Tibial artery (tissue), 1 donor: ENCODE measurements around a stretch of chr5.

GRCh38 chr5:93599424-93599775 is 16.4 kb downstream of the NR2F1 start:
- PRO-cap = no peak

- PRO-cap = no peak
Observed at GRCh38 chr5:93607265-93607754, 24.3 kb downstream of the NR2F1 start.

- PRO-cap = no peak
Observed at GRCh38 chr5:94095497-94096273, 15.8 kb downstream of the FAM172A start.

GRCh38 chr5:94912617-94913041 is 294.2 kb downstream of the SLF1 start:
- PRO-cap = no peak

DNA sequence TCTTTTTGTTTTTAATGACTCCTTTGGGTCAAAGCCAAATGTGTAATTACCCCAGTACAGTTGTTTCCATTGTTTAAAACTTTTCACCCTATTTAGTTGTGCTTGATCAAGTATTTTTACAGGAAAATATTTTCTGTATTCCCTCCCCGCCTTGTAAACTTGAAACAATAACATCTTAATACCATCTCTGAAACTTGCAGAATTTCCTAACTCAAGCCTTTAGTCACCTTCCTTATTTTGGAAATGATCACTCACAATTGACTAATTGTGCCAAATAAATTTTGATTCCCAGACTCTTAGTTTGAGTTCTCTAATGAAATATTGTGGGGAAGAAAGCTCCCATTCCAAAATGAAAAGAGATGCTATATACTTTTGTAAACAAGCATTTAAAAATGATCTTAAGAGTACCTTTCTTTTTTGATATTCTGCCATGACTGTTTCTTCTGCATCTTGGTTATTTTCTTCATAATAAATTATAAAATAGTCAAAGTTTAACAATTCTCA is 208.0 kb downstream of the MCTP1 start:
- PRO-cap = no peak

DNA sequence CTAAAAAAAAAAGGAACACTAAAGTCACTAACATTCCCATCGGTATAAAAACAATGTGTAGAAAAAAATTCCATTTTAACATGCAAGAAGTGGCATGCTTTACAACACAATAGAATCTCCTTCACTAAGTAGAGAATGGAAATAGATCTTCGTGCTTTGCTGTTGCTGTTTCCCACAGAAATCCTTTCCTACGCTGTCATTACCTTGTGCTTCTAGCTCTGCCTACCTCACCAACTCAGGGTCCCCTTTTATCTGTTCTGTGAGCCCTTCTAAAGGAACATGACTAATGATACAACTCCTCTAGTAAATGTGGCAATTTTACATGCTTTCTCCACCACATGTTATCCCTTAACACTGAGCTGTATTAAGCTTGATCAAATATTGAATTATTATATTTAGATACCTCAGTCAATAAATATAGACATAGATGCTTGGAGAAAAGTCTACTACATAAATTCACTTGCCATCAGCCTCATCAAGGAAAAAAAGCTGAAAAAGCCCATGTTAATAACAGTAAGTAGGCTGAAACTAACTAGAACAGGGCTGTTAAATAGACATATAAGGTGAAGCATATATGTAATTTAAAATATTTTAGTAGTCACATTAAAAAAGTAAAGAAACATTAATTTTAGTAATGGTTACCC is 202.8 kb downstream of the MCTP1 start:
- PRO-cap = no peak

DNA sequence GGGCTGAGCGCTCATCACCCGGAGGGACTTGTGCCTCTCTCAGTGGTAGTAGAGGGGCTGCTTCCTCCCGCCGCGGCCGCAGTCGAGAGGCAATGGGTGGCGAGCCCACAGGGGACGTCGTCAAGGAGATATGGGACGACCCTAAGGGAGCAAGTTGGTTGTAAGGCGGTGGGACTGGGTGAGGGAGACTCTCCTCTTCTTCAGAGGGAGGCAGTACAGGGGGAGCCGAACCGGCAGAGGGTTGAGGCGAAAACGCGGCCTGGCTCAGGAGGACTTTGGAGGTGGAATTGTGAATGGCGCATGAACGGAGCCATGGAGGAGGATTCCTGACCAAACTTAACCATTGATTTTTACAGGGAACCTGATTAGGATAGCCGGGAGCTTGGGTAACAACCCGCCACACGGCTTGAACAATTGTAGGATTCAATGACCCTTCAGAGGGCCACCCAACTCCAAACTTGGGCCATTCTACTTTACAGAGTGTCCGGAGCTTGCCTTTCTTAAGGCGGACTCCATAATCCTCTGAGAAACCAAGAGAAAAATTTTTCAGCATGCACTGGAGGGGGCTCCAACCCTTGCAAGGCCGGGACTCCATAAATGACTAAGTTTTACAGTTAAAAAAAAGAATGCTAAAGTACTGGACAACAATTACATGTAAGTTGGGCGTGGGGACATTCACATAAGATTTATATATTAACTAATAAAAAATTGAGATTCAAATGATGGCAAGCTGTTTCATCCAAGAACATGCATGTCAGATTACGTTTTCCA is 19.5 kb upstream of the RHOBTB3 start:
- PRO-cap = no peak

GRCh38 chr5:95727735-95728284 is 3.3 kb upstream of the RHOBTB3 start:
- PRO-cap = no peak

- PRO-cap = no peak
Observed at GRCh38 chr5:95728365-95729211, 2.5 kb upstream of the RHOBTB3 start.

- PRO-cap = no peak
Observed at GRCh38 chr5:95732435-95732769, 1.3 kb downstream of the RHOBTB3 start.

GRCh38 chr5:95733495-95734653 is 2.7 kb downstream of the RHOBTB3 start:
- PRO-cap = no peak

DNA sequence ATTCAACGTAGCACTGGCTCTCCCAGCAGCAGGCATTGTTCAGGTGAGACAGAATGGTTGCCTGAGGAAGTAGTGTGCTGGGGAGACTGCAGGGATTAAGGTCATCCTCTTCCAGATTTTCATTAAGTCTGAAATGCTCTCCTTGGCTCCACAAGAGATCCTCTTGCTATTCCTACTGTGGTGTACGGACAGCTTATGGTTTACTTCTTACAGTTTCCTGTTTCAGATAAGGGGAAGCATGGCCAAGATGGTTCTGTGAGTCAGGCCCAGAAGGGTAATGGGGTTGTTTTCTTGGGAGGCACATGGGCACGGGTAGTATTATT is 43.0 kb downstream of the GLRX start:
- PRO-cap = no peak

- PRO-cap = no peak
Observed at GRCh38 chr5:95815789-95816118, 6.8 kb downstream of the GLRX start.

DNA sequence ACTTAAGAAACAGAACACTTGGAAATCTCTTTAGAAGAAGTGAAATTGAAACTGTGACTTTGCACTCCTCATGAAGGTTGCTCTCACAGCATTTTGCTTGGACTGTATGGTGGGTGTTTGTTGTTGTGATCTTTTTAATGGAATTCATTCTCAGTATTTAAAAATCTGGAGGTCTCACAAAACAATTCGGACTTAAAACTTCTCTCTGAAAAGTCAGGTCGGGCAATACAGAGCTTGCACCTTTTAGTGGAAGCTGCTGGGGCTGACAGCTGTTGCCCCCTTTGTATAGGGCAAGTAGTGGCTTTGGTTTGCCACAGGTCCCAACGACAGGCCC is 540 bp upstream of the GLRX start:
- PRO-cap = no peak

DNA sequence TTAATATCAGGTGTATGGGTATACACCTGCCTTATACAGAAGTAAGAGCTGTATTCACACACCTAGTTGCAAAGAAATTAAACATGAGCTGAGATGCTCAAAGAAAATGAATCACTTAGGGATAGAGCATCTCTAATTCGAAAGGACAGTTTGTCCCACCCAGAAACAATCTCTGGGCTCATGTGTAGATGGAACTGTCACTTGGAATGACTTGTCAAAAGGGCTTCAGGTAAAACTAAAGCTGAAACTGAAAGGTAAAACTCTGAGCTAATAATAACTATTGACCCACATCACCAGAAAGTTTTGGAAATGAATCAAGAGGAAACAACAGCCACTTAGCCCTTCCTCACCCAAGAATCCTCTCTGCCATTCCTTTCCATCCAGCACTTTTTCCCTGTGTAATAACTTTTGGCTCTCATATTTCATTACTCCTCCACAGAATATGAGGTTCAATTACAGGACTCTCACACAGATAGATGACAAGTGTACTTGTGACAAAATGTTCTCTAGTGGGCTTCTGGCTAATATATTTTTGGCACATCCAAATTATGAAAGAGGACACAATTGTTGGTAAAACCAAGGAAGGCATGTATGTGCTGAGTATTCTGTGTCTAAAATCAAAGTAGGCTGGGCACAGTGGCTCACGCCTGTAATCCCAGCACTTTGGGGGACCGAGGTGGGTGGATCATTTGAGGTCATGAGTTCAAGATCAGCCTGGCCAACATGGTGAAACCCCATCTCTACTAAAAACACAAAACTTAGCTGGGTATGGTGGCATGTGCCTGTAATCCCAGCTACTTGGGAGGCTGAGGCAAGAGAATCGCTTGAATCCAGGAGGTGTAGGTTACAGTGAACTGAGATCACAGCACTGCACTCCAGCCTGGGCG is 14.2 kb upstream of the GLRX start:
- PRO-cap = no peak

- PRO-cap = no peak
Observed at GRCh38 chr5:95935489-95936211, 26.0 kb downstream of the ELL2 start.

- PRO-cap = no peak
Observed at GRCh38 chr5:95959460-95960142, 2.0 kb downstream of the ELL2 start.

- PRO-cap = no peak
Observed at GRCh38 chr5:96177047-96177852, 215.6 kb upstream of the ELL2 start.

GRCh38 chr5:96197002-96197449 is 235.4 kb upstream of the ELL2 start:
- PRO-cap = no peak

GRCh38 chr5:96226784-96227229 is 206.2 kb downstream of the PCSK1 start:
- PRO-cap = no peak